Gastrocnemius medialis (tissue), 3 donors: Measurements from ENCODE around the genes LIMS4, BCL2L11, MERTK and FBLN7.

- PRO-cap: no peak
- RAMPAGE, long total RNA, 3 experiments: no peak in any of the 3 experiments
These were observed 2.3 kb upstream of the MALL start for GRCh38 chr2:110117865-110118393.

DNA sequence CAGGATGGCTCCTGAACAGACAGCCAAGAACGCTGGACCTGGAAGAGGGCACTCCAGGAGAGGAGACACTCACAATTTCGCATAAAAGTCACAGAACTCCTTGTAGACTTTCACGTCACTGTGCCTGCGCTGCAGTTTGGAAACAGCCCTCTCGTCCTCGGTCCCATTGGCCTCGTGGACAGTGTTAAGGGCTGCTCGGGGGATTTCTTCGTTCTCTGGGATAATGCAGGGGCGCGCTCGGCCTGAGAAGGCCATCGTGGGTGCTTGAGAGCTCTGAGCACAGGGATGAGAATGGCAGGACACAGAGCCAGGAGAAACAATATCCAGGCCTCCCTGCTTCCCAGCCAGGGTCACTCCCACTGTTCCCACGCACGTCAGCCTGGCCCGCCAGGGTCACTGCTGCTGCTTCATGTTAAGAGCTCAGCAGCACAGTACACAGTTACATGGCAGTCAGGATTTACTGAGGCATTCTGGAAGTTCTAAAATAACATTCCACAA lies at the start of gene LIMS4:
Gene LIMS4 (minus strand): TSS at position 293 of the 498 bp plus-strand sequence.
- PRO-cap: no peak
- RAMPAGE, long total RNA, 3 experiments: no peak in any of the 3 experiments

DNA sequence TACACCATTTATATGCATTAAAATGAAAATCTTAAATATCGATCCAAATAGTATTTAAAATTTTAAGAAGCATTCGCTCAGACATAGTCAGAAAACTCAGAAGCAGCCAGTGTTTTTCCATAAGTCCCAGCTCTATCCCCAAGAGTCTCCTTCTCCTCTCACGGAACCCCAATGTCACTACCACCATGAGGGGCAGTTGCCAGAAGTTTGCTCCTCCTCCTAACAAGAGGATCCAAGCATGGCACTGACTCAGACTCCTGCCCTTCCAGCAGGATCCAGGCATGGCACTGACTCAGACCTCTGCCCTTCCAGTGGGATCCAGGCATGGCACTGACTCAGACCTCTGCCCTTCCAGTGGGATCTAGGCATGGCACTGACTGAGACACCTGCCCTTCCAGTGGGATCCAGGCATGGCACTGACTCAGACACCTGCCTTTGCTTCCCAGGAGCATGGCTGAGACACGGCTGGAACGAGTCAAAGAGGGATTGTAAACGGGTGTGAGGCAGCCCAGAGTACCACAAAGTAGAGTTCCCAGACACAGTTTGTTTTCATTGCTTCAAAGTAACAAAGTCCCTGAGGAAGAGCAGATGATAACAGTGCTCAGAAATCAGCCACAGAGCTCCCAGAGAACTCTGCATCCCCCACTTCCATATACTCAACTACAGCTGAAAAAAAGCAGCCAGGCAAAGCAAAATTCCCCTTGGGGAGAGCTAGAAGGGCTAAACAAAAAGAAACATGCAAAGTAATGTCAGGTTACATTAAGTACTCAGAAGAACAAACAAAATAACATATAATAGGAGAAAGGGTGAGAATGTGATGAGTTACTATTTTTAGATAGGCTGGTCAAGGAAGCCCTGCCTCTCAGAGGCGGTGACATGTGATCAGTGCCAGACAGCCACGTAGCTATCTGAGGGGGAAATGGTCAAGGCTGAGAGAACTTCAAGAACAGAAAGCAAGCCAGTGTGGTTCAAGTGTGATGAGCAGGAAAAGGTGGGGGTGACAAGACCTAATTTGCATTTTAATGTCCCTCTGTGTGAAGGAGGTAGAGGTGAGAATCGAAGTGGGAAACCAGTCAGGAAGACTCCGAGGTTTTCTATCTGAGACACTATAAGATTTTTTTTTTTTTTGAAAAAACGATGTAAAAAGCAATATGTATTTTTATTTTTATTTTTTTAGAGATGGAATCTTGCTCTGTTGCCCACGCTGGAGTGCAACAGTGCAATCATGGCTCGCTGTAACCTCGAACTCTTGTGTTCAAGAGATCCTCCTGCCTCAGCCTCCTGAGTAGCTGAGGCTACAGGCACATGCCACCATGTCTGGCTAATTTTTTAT lies 2.9 kb downstream of the BUB1 start:
- PRO-cap: no peak
- RAMPAGE, long total RNA, 3 experiments: no peak in any of the 3 experiments

GRCh38 chr2:110679467-110679996 lies 1.7 kb upstream of the BUB1 start:
- PRO-cap: no peak
- RAMPAGE, long total RNA, 3 experiments: no peak in any of the 3 experiments

DNA sequence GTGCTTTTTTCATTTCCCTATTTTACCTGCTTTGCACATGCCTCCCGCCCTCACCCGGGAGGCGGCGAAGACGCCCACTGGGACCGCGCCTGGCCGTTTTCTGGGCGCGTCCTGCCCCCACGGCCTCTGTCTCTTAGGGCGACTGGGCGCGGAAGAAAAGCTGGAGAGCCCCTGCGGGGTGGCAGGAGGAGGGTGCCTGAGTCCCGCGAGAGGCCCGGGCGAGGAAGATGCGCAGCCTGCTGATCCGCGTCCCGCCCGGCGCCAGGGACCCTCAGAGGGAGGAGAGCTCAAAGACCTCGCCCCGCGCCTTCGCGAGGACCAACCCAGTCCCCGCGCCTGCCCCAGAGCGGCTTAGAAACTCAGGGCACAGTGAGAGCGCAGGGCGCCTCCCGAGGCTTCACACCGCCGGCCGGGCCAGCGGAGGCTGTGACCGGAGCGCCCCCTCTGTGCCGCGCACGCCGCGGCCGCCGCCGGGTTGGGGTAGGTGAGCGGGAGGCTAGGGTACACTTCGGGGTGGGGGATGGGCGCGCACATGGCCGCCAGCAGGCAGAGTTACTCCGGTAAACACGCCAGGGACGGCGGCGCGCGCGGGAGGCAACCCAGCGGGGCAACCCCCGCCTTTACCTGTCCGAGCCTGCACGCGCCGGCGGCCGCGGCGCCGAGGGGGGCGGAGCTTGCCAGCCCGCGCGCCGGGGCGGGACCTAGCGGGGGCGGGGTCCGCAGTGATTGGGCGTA lies 416 bp upstream of the BCL2L11 start:
- PRO-cap: bidirectional peak, plus-strand start outside the sequence, minus-strand start at position 622 of the sequence
- RAMPAGE, long total RNA, 3 experiments: no peak in any of the 3 experiments

GRCh38 chr2:111120866-111121835 lies at the start of gene BCL2L11:
Gene BCL2L11, plus strand, starts transcription at chr2:111120914.
- PRO-cap: bidirectional peak, plus-strand start at chr2:111120943, minus-strand start at chr2:111120752; bidirectional peak, plus-strand start at chr2:111121539, minus-strand start at chr2:111121345
- RAMPAGE, long total RNA, 3 experiments: no peak in any of the 3 experiments

DNA sequence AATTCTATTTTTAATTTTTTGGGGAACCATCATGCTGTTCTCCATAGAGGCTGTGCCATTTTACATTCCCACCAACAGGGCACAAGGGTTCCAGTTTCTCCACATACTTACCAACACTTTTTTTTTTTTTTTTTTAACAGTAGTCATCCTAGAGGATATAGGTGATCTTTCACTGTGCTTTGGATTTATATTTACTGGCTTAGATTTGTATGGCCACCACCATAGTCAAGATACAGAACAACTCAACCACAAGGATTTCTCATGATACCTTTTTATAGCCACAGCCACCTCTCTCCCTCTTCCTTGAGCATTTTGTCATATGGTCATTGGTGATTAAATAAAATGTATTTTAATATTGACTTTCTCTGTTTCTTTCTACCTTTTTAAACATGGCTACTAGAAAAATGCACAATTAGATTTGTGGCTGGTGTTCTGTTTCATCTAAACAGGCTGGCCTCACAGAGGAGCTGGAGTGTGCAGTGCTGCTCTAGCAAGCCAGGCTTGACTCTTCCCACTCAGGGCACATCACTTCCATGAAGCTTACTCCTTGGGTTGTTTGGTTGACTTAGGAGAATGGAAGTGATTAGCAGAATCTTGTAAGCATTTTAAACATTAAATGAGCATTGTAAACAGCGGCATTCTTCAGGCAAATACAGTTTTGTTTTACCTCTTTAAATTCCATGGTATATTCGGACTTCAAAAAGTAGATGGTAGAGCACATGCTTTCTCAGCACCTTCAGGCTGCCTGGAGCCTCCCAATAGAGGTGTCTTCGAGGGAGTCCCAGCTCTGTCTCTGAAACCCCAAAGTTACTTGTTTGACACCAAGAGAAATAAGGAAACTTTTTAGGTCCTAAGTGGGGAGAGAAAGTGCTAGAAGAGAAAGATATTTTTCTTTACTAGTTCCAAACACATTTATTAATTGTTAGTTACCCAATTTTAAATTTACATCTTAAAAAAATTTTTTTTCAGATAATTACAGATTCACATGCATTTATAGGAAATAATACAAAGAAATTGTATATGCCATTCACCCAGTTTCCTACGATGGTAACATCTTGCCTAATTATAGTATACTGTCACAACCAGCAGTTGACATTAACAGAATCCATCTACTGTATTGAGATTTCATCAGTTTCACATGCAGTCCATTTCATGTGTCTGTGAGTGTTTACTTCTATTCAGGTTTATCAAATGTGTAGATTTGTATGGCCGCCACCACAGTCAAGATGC lies 8.2 kb downstream of the BCL2L11 start:
- PRO-cap: no peak
- RAMPAGE, long total RNA, 3 experiments: no peak in any of the 3 experiments

DNA sequence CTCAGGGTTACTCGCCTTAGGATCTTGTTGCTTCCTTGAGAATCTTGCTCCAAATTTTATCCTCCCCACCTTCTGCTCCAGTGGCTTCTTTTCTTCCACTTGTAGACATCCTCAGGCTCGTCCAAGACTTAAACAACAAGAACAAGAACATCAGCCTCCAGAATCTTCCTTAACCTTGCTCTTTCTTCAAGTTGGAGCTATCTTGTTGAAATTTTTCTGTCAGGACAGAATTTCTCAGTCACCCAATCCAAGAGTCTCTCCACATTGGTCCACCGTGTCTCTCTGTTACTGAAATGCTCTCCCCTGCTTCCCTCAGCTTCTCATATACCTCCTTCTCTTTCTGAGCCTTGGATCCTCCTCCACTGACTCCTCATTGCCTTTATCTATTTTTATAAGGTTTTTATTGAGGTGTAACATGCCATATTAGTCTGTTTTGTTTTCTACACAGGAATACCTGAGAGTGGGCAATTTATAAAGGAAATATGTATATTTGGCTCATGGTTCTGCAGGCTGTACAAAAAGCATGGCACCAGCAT lies 113.0 kb downstream of the BCL2L11 start:
- PRO-cap: no peak
- RAMPAGE, long total RNA, 3 experiments: no peak in any of the 3 experiments

GRCh38 chr2:111766928-111767592 lies 116.9 kb downstream of the ANAPC1 start:
- PRO-cap: no peak
- RAMPAGE, long total RNA, 3 experiments: no peak in any of the 3 experiments

GRCh38 chr2:111898393-111899367 lies at the start of gene MERTK:
Gene MERTK, plus strand, starts transcription at chr2:111898607.
- PRO-cap: bidirectional peak, plus-strand start at chr2:111898642, minus-strand start at chr2:111898310
- RAMPAGE, long total RNA, 3 experiments: start-site peak on the plus strand in 3 of 3 experiments, at chr2:111898598-111898651 at its widest, 27 to 82 reads per replicate

GRCh38 chr2:112004074-112004366 lies 51.0 kb upstream of the TMEM87B start:
- PRO-cap: no peak
- RAMPAGE, long total RNA, 3 experiments: no peak in any of the 3 experiments

DNA sequence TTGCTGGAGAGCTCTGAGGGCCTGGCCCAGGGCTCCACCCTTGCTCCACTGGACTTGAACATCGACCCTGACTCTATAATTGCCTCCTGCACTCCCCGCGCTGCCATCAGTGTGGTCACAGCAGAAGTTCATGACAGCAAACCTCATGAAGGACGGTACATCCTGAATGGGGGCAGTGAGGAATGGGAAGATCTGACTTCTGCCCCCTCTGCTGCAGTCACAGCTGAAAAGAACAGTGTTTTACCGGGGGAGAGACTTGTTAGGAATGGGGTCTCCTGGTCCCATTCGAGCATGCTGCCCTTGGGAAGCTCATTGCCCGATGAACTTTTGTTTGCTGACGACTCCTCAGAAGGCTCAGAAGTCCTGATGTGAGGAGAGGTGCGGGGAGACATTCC lies 26.6 kb upstream of the TMEM87B start:
- PRO-cap: no peak
- RAMPAGE, long total RNA, 3 experiments: start-site peak on the plus strand in 1 of 3 experiments, centred at position 55 of the sequence, 7 reads per replicate

GRCh38 chr2:112053894-112054906 lies 869 bp upstream of the TMEM87B start:
- PRO-cap: bidirectional peak, plus-strand start at chr2:112054360, minus-strand start at chr2:112054201
- RAMPAGE, long total RNA, 3 experiments: no peak in any of the 3 experiments

DNA sequence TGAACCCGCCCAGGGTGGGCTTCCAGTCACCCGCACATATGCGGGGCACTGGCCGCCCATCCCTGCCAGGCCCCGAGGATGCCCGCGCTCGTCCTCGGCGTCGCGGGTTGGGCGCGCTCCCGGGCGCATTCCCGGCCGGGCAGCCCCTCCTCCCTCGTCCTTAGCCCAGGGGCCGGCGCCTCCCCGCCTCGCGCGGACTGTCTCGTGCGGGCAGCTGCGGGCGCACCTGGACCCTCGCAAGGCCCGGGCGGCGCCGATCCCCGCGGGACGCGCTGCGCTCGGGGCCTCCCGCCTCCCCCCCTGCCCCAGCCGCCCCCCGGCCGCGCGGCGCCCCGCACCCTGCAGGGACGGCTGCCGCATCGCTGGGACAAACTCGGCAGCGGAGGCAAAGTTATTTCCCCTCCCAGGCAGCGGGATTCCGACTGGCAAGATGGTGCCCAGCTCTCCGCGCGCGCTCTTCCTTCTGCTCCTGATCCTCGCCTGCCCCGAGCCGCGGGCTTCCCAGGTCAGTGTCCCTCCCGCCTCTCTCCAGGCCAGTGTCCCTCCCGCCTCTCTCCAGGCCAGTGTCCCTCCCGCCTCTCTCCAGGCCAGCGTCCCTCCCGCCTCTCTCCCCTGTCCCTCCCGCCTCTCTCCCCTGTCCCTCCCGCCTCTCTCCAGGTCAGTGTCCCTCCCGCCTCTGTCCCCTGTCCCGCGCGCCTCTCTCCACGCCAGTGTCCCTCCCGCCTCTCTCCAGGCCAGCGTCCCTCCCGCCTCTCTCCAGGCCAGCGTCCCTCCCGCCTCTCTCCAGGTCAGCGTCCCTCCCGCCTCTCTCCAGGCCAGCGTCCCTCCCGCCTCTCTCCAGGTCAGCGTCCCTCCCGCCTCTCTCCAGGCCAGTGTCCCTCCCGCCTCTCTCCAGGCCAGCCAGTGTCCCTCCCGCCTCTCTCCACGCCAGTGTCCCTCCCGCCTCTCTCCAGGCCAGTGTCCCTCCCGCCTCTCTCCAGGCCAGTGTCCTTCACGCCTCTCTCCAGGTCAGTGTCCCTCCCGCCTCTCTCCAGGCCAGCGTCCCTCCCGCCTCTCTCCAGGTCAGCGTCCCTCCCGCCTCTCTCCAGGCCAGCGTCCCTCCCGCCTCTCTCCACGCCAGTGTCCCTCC lies at the start of gene FBLN7:
Gene FBLN7 (plus strand): TSS at position 160 of the 1,129 bp plus-strand sequence.
- PRO-cap: no peak
- RAMPAGE, long total RNA, 3 experiments: no peak in any of the 3 experiments

GRCh38 chr2:112187307-112188464 lies 49.5 kb downstream of the FBLN7 start:
- PRO-cap: no peak
- RAMPAGE, long total RNA, 3 experiments: no peak in any of the 3 experiments

GRCh38 chr2:112190518-112190717 lies 52.2 kb downstream of the FBLN7 start:
- PRO-cap: no peak
- RAMPAGE, long total RNA, 3 experiments: no peak in any of the 3 experiments

- PRO-cap: no peak
- RAMPAGE, long total RNA, 3 experiments: no peak in any of the 3 experiments
These were observed 5.8 kb downstream of the ZC3H6 start for GRCh38 chr2:112280827-112281985.

- PRO-cap: no peak
- RAMPAGE, long total RNA, 3 experiments: no peak in any of the 3 experiments
These were observed 29.2 kb downstream of the ZC3H6 start for GRCh38 chr2:112304552-112305030.

- PRO-cap: no peak
- RAMPAGE, long total RNA, 3 experiments: no peak in any of the 3 experiments
These were observed 42.3 kb downstream of the ZC3H6 start for GRCh38 chr2:112317802-112318089.

DNA sequence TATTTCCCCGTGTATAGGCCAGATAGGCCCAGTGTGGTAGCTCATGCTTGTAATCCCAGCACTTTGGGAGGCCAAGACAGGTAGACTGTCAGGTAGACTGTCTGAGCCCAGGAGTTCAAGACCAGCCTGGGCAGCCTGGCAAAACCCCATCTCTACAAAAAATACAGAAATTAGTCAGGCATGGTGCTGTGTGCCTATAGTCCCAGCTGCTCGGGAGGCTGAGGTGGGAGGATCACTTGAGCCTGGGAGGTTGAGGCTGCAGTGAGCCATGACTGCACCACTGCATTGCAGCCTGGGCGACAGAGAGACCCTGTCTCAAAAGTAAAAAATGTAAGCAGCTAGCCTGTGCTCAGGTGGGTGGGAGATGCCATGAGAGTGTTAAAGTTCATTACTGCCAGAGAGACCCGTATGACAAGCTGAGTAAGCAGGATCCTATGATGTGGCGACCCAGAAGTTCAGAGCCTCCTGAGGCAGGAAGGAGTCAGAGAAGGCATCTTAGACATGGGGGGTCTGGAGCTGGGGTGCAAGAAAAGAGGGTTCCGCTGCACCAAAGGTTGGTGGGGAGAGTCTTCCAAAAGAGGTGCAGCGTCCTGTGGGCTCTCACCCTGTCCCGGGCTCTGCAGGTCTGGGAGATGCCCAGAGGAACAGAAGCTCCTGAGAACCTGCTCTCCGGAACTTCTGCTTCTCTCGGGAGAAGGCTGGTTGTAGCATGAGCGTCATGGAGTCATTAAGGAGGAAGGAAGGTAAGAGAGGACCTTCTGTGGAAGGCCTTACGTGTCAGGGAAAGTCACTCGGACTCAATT lies 21.5 kb upstream of the POLR1B start:
- PRO-cap: no peak
- RAMPAGE, long total RNA, 3 experiments: no peak in any of the 3 experiments